Pericardium fibroblast (primary cell): ENCODE data around the genes SPNS3 and ALOX15.

DNA sequence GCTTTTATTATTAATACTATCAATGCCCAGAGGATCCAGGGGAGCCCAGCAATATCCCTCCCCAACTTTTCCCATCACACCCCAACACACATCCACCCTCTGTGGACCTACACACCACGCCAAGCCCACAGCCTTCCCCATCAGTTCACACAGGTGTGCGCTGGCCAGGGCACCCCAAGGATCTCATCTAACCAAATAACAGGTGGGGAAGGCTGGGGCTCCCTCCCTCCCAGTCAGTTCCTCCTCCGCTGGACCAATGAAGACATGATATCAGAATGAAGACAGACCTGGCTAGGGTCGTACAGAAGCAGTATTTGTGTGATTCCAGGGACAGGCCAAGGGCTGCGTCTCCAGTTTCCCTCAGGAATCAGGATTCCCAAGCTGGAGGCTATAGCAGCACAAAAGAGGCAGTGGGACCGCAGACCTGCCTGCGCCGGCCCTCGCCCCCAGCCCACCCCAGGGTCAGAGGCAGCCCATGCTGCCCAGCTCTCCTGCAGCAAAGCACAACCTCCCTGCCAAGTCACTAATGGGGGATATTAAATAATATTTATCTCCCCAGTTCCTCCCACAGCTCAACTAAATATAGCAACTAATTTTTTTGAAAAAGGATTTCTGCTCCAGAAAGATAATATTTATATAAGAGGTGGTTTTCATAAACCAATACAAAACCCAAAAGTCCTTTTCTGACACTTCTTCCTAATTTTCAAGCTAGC lies 1.6 kb downstream of the ATP2A3 start:
- RAMPAGE, long total RNA: no peak

DNA sequence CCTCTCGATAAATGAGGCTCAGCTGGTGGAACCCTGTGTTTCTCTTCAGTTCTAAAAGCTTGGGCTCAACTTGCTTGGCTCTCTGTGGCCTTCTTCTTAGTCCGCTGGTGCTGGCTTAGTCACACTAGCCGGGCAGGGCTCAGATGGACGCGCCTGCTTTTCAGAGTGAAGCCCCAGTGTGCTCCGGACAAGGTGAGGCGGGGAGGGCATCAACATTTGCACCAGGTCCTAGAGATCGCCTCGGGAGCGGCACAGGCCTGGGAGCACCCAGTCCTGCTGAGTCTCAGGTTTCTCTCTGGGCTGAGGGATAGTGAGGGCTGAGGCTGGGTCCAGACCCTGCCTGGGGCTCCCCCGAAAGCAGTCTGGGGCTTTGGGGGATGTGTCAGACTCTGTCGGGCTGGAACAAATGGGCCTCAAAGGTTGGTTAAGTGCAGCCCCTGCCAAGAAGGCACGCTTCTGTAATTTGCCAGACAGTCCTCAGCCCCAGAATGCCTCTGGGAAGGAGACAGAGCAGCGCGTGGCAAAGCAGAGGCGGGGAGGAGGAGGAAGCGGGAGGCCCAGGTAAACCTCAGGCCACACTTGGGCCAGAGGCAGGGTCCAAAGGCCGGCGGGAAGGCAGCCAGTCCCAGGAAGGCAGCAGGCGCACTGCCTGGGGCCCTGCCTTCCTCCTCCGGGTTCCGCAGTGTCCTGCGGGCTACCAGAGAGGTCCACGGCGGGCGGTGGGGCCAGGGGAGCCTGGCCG lies 39.3 kb upstream of the ATP2A3 start:
- RAMPAGE, long total RNA: no peak

DNA sequence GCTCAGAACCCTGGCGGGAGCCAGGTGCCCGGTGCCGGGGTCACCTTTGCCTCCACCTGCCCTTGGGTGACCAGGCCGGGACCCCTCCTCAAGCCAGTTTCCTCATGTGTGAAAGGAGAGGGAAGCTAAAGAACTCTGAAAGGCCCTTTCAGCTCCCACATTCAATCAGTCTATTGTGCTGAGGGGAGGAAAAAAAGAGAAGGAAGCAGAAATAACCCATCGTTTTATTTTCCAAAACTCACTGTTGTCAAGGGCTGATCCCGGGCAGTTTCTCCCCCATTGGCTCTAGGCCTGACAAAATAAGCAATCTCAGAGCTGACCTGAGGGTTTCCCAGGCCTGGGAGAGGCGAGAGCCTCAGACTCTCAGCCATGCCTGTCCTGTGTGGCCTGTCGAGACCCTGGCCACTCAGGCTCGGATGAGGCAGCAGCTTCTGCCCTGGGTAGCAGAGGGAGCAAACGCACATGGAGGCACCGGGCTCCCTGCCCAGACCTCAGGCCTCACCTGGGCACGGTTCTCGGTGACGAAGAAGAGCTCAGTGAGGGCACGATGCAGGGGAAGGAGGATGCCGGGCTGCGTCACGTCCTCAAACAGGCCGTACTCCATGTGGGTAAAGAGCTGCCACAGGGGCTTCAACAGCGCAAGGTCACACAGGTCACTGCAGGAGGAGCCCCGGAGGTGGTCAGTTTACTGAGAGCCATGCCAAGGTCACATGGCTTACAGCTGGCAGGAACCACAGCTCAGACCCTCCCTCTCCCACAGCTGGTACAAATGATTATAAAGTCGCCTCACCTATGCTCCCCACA lies 45.1 kb upstream of the ATP2A3 start:
- RAMPAGE, long total RNA: no peak

DNA sequence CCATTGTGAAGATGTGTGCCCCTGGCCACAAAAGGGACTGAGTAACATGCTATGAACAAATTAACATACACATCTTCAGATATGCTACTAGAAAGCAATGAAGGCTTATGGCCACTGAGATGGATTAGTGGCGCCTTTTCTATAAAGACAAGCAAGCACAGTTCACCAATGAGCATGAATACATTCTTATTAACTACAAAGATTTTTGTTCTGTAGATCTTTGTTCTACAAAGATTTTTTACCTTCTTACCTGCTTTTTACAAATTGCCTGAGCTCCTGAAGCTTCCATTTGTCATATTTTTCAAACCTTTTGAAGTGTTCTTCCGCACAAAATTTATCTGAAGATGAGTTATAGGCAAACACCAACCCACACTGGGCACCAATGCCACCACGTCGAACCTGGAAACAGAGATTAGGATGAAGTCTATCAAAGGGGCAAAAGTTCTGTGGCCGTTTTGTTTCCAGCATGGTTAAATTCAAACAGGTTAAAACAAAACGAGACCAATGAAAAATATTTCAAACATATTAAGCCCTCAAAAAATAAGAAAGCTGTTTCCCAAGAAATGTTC lies 47.2 kb downstream of the ZZEF1 start:
- RAMPAGE, long total RNA: no peak

GRCh38 chr17:4136376-4136815 lies 6.4 kb downstream of the ZZEF1 start:
- RAMPAGE, long total RNA: no peak

DNA sequence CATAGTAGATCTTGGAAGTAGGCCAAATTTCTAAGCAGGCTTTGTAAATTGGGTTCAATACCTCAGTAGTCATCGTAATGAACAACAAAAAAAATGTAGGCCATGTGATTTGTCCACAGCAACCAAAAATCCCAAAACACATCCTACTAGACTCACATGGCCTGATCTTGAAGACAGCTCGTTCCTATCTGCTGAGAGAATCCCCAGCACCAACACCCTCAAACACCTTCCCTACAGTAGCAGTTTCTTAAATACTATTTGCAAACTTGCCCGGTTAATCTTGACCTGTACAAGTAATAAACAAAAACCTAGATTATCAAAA lies 43.6 kb downstream of the ANKFY1 start:
- RAMPAGE, long total RNA: no peak

- RAMPAGE, long total RNA: no peak
Measured at GRCh38 chr17:4433420-4434079, at the start of gene SPNS3. Gene SPNS3, plus strand, starts transcription at chr17:4433940.

- RAMPAGE, long total RNA: no peak
Measured at GRCh38 chr17:4474028-4474603, 24.6 kb upstream of the SPNS2 start.

DNA sequence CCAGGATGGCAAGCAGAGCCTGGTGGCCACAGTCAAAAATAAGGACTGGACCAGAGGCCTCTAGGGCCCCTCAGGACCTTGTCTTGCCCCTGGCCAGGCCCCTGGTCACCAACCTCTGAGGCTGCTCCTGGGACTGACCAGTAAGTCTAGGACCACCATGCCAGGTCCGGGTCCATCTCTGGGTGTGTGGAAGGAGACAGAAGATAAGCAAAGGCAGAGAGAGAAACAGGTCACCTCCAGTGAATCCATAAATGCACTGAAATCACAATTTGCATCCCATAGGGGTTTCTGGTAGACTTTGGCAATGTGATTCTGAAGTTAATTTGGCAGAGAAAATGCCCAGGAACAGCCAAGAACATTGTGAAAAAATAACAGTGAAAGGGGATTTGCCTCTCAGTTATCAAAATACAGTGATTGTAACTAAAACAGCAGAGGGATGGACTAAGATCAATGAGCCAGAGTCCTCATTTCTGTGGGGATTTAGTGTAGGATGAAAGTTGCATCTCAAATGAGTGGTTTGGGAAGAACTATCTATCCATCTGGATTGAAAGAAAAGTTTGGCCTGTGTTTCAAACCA lies 28.2 kb downstream of the MYBBP1A start:
- RAMPAGE, long total RNA: no peak

GRCh38 chr17:4609701-4610289 lies 25.5 kb downstream of the SMTNL2 start:
- RAMPAGE, long total RNA: no peak

DNA sequence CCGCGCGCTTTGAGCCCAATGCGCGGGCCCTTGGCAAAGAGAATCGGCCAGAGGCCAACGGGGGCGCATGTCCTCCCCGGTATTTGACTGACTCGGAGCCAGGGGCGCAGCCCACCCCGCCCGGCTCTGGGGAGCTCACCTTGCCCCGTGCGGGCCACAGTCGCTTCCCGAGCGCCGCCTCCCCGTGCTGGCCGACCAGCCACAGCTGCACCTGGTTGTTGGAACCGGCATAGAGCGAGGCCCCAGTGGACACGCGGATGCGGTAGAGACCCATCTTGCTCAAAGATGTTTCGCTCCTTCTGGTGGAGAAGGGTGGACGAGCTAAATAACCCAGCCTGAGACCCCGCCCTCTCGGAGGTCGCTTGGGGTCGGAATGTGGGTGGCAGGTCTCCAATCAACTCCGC lies at the start of gene ALOX15:
Gene ALOX15 (minus strand): TSS at position 301 of the 404 bp plus-strand sequence.
- RAMPAGE, long total RNA: no peak

DNA sequence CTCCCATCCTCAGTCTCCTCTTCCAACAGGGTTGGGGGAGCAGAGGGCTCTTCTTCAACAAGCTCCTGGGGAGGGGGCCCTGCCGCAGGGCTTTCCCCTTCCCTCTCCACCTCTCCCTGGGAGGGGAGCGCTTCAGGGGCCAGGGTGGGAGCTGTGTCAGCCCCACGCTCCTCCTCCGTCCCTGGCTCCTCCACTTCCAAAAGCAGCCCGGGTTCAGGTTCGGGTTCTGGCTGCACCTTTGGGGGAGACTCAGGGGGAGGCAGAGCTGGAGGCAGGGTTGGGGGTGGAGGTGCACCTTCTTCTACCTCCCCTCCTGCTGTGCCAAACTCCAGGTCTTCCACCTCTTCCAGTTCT lies 30.3 kb upstream of the ALOX15 start:
- RAMPAGE, long total RNA: no peak

GRCh38 chr17:4708325-4708882 lies 2.0 kb upstream of the ARRB2 start:
- RAMPAGE, long total RNA: no peak

GRCh38 chr17:4744868-4745435 lies 5.2 kb upstream of the CXCL16 start:
- RAMPAGE, long total RNA: no peak

- RAMPAGE, long total RNA: no peak
Measured at GRCh38 chr17:4750637-4750991, 10.9 kb upstream of the CXCL16 start.

DNA sequence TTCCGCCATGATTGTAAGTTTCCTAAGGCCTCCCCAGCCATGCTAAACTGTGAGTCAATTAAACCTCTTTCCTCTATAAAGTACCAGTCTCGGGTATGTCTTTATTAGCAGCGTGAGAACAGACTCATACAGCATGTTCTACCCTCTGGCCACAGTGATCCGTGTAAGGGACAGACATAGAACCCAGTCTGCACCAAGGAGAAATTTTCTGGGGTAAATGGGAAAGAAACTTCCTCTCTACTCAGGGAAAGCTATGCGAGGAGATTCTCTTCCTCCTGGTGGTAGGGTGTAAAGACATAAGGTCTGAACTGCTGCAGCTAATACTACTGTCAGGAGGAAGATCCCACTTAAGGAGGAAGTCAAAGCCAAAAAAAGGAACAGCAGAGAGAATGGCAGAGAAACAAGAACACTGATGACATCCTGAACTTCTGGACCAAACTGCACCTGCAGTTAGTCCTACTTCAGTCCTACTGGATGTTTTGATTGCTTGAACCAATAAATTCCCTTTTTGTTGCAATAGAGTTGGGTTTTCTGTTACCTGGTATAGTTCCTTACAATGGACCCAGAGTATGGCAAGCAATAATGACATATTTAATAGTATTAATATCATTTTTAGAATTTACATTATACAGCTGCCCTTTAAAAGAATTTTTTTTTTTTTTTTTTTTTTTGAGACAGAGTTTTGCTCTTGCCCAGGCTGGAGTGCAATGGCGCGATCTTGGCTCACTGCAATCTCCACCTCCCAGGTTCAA lies 7.0 kb upstream of the TM4SF5 start:
- RAMPAGE, long total RNA: no peak

DNA sequence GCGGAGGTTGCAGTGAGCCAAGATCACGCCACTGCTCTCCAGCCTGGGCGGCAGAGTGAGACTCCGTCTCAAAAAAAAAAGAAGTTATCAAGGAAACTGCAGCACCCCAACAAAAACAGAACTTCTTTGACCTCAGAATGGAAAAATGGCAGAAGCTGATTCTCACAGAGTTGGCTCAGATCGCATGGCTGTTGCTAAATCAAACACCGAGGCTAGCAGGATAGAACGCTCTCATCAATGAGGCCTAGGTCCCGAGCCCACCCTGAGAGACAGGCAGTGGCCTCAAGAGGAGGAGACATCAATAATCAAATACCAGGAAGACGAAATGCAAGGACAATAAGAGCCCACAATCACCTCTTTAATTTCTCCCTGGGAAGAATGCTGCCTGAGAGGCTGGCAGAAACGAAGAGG lies 1.0 kb upstream of the TM4SF5 start:
- RAMPAGE, long total RNA: no peak

- RAMPAGE, long total RNA: no peak
Measured at GRCh38 chr17:4812499-4813027, 5.6 kb downstream of the PLD2 start.

GRCh38 chr17:4837766-4838797 lies 4.9 kb downstream of the MINK1 start:
- RAMPAGE, long total RNA: no peak

GRCh38 chr17:4853268-4853825 lies 20.2 kb downstream of the MINK1 start:
- RAMPAGE, long total RNA: no peak